Measurements from ENCODE around the gene AFAP1.

GRCh38 chr4:6893509-6894121 is 16.0 kb upstream of the TBC1D14 start:
- RRBS: no CpG with 5 or more reads among the region's 7 CpGs

GRCh38 chr4:6910944-6912053 is 1.7 kb downstream of the TBC1D14 start:
- RRBS: no CpG with 5 or more reads among the region's 19 CpGs

GRCh38 chr4:6926648-6927862 is 17.4 kb downstream of the TBC1D14 start:
- RRBS: no CpG with 5 or more reads among the region's 19 CpGs

DNA sequence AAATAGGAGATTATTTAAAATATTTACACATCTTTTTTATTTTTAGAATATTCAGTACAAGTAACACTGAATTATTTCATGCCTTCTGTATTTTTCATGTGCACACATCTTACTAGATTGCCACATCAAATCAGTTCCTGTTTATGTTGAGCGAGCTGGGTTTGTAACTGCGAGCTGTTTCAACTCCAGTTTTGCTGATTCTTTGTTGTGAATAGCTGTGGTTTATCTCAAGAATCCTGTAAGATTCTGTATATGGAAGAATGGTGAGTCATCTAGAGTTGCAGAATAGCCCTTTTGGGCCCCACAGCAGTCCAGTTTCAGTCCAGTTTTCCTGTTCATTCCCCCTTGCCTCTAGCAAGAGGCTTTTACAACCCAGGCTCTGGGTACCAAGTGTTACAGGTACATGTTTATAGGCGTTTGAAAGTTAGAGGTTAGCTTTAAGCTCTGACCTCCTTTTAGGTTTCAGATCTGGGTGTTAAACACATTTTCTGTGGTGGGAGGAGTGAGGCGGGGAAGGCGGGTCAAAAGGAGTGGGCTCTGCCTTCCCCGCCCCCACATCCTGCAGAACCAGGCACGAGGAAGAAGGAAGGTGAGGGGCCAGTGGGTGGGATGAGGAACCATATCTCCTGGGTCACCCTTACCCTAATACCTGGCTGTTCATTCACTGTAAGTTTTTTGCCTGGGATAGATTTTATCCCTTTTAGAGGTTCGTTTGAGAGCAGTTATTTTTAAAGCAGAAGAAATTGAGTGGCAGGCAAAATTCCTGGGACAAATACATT is 32.7 kb downstream of the TBC1D14 start:
- RRBS: no CpG with 5 or more reads among the region's 8 CpGs

- RRBS: no CpG with 5 or more reads among the region's 16 CpGs
Observed at GRCh38 chr4:6942977-6943632, 33.5 kb downstream of the TBC1D14 start.

- RRBS: no CpG with 5 or more reads among the region's 9 CpGs
Observed at GRCh38 chr4:7004148-7004848, 38.5 kb downstream of the CCDC96 start.

- RRBS: no CpG with 5 or more reads among the region's 8 CpGs
Observed at GRCh38 chr4:7084577-7085249, 16.8 kb upstream of the GRPEL1 start.

DNA sequence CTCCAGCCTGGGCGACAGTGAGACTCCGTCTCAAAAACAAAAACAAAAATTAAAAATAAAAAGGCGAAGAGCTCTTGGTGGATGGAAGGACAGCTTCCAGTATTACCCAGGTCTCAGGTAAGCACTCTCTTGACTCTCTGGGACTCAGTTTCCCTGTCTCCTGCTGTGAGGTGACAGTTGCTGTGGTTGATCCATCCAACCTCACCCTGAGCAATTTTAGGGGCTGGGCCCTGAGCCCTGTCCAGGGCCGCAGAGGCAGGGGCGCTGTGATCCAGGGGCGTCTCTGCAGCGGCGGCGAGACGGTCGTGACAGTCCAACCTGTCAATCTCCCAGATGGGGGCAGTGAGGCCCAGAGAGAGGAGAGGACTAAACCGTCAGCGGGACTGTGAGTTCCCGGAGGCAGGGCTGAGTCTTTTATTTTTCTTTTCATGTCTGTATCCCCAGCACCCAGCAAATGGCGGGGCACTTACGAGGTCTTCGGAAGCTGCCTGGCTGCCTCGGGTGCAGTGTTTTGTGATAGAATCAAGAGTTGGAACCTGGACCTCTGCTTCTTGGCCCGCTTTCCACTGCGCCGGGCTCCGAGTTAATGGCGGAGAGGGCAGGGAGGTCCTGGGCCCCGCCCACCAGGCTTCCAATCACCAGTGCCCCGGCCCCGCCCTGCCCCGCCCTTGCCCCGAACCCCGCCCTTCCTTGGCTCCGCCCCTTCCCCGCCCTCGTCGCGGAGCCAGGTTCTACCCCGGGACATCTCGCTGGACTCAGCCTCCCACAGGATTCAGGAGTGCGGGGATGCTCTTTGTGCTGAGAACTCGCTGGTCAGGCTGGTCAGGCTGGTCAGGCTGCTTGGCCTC is 35.2 kb upstream of the GRPEL1 start:
- RRBS: 1% methylated on average over 9 of the region's 38 CpGs

- RRBS: no CpG with 5 or more reads among the region's 8 CpGs
Observed at GRCh38 chr4:7300620-7301083, 108.3 kb downstream of the SORCS2 start.

GRCh38 chr4:7600244-7600662 is 165.5 kb upstream of the PSAPL1 start:
- RRBS: 33% methylated on average over 2 of the region's 17 CpGs

- RRBS: 55% methylated on average over 4 of the region's 16 CpGs
Observed at GRCh38 chr4:7677823-7678459, 243.2 kb upstream of the PSAPL1 start.

DNA sequence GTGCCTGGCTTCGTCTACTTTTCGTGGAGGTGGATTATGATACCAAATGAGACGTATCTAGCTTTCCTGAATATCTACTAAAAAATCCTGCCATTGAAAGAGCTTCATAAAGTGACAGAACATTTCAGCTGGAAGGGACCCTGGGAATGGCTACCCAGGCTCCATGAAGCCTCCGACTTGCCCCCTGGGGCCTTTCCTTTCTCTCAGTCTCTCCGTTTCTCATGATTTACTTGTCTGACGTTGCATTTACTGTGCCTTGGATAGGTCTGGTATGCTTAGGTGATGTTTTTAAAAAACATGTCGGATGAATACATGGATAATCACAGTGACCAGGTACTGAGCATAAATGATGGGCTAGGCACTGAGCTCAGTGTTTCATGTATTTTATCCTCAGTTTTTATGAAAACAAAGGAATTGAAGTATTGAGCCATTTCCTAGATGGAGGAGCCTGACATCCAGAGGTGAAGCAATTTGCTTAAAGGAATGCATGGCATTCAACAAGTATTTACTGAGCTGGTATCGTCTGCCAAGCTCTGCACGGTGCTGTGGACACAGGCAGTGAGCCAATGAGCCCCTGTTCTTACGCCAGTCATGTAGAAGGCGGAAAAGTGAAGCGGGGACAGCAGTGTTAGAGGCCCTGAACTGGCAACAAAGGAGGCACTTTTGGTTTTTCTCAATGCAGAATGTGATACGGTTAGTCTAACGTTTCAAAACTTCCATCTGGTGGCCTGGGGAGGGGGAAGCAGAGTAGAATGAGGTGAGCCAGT is 134.3 kb downstream of the AFAP1 start:
- RRBS: no CpG with 5 or more reads among the region's 14 CpGs

- RRBS: no CpG with 5 or more reads among the region's 19 CpGs
Observed at GRCh38 chr4:7805958-7806621, 133.6 kb downstream of the AFAP1 start.

- RRBS: no CpG with 5 or more reads among the region's 8 CpGs
Observed at GRCh38 chr4:7831212-7831744, 108.4 kb downstream of the AFAP1 start.

- RRBS: 1% methylated on average over 40 of the region's 93 CpGs
Observed at GRCh38 chr4:7939483-7940299, at the start of gene AFAP1. Gene AFAP1 (minus strand): TSS chr4:7939861.

DNA sequence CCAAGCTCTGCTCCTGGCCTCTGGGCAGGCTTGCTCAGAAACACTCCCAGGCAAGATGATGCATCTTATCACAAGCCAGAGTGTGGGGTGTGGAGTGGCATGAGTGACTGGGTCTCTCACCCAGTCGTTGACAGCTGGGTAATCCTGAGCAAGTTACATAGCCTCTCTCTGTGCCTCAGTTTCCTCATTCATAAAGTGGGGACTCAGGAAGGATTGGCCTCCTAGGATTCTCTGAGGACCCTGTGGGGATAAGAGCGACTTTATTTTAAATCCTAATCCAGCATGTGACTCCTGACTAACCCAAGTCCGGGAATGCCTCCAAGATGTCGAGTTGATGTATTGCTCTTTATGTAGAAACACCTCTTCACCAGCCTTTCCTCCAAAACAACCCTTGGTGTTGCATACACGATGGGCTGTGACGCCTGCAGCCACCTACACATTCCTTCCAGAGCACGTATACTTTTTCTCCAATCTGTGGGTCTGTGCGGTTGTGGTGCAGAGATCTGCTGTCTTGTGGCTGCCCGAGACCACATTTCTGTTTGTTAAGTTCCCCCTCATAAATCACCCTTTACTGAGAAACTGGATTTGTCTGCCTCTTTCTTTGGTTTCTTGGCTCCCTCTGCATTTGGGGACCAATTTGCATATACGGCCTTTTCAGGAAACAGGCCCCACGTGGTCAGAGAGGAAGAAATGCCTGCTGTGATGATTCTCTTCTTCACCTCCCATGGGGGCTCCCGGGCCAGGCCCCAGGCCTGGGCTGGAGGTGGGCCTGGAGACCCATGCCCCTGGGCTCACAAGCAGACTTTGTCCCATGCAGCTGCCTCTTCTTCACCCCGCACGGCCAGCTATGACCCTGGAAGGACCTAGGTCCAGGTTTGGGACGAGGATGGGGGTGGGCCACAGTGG is 21.1 kb upstream of the AFAP1 start:
- RRBS: no CpG with 5 or more reads among the region's 15 CpGs

- RRBS: 78% methylated on average over 2 of the region's 30 CpGs
Observed at GRCh38 chr4:7983150-7983837, 43.6 kb upstream of the AFAP1 start.

DNA sequence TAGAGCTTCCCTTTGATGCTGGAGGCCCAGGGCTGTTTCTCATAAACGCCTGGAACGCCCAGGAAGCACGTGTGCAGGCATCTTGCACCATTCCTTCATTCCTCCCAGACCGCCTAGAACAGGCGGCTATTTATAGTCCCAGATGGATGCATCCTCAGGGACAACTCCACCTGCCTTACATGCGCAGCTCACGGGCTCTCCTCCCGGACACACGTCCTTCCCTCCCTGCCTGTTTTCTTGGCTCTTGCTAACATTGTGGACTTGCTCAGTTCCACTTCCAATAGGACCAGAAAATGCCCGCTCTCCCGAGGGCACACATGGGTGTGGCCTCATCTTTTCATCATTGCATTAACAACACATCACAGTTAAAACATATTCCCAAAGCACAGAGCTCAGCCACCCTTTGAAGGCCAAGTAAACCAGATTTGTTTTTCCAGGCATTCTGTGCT is 57.2 kb downstream of the ABLIM2 start:
- RRBS: no CpG with 5 or more reads among the region's 11 CpGs

- RRBS: no CpG with 5 or more reads among the region's 9 CpGs
Observed at GRCh38 chr4:8117224-8117814, 41.3 kb downstream of the ABLIM2 start.

GRCh38 chr4:8120369-8120872 is 38.2 kb downstream of the ABLIM2 start:
- RRBS: no CpG with 5 or more reads among the region's 15 CpGs